SEM (cell line): ENCODE measurements around a stretch of chr20.

DNA sequence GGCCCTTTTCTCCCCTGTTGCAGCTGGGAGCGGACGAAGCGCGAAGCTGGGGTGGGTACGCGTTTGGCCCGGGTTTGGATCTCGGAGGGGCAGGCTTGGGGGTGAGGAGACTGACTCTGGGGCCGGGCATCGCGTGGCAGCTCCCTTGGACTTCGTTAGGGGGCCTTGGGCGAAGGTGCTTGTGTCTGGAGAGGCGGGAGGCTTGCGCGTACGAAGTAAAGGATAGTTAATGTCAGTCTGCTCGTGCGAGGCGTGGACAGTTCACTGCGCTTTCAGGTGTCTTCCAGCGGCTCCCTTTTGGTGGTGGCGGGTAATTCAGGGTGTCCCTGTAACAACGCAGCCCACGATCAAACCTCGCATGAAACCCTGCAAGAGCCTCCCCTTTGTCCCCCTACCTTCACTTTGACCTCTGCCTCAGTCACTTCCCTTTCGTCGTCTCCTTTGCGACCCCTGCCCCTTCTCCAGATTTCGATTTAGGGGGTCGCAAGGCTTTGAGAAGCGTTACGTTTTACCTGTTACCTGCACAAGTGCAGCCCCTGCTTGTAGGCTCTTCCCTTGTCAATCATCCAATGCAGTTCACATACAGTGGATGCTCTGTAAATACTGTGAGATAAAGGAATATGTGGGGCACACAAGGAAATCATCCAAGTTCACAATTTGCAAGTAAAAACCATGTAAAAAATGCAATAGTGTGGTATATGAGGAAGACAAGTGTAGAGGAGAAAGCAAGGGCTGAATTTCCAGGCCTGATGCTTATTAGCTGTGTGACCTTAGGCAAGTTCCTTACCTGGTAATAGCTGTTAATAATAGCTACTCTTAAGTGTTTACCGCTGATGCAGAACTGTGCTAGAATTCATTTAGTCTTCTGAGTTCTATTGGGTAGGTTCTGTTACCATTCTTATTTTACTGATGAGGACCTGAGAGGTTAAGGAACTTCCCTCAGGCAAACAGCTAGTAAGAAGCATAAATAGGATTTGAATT, 578 bp downstream of the SNRPB2 start:
- PRO-cap = no peak

DNA sequence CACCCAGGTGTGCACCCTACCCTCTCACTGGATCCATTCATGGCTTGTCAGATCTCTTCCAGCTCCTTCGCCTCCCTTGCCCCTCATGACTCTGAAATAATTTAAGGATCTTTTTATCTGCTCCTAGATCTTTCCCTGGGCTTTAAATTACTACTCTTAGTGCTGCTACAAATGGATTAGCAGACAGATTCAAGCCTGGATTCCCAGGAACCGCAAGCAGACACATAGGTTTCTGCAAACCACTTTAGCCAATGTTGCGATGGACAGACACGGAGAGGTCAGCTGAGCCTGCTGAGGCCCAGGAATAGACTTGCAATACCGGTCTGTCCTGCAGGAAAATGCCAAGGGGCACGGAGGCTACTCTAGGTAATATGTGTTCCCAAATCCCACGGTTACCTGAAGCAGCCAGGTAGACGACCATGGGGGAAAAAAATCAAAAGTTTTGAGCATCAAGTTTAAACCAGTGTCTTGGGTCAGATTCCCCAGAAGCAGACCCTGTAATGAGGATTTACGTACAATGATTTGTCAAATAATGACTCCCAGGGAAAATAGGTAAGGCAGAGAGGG, 12.3 kb downstream of the OTOR start:
- PRO-cap = no peak

GRCh38 chr20:17228554-17229068, 1.8 kb downstream of the PCSK2 start:
- PRO-cap = no peak

- PRO-cap = no peak
Observed at GRCh38 chr20:17558271-17559004, 11.4 kb upstream of the DSTN start.

DNA sequence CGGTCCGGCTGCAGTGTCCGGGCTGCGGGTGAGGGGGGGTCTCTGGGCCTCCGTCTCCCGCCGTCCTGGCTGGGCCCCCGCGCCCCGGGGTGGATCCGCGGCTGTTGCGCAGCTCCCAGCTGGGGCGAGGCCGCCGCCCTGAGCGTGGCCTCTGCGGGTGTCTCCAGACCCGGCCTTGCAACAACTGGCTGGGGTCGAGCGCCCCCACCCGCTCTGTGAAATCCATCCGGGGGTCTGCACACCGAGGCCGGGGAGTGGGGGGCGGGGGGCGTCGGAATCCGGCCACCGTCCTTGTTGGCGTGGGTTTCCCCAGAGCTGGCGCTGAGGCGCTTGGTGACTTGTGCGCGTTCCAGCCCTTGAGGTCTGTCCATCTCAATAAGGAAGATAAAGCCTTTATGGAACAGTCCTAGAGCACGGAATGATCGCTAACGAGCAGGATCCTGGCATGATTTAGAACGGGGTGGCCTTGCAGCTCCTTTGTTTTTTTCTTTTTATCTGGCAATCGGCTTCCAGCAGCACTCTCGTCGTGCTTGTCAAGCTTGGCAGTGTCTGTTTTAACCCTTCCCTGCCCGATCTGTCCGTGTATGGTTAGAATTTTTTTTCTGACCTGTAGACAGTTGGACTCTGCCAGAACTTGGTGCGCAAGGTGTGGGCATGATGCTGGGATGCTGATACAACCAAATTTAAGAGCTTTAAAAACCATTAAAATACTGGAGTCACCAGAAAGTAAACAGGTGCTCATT, 622 bp downstream of the DSTN start:
- PRO-cap = unidirectional peak, minus-strand start at position 367 of the sequence

- PRO-cap = no peak
Observed at GRCh38 chr20:17614919-17615745, 45.3 kb downstream of the DSTN start.

- PRO-cap = no peak
Observed at GRCh38 chr20:17627126-17627658, 54.9 kb downstream of the RRBP1 start.

- PRO-cap = no peak
Observed at GRCh38 chr20:17654503-17655188, 27.4 kb downstream of the RRBP1 start.

- PRO-cap = no peak
Observed at GRCh38 chr20:17824718-17825222, 125.0 kb downstream of the BANF2 start.

GRCh38 chr20:17825223-17825760, 125.5 kb downstream of the BANF2 start:
- PRO-cap = no peak

GRCh38 chr20:17835245-17835506, 133.4 kb downstream of the SNX5 start:
- PRO-cap = no peak

DNA sequence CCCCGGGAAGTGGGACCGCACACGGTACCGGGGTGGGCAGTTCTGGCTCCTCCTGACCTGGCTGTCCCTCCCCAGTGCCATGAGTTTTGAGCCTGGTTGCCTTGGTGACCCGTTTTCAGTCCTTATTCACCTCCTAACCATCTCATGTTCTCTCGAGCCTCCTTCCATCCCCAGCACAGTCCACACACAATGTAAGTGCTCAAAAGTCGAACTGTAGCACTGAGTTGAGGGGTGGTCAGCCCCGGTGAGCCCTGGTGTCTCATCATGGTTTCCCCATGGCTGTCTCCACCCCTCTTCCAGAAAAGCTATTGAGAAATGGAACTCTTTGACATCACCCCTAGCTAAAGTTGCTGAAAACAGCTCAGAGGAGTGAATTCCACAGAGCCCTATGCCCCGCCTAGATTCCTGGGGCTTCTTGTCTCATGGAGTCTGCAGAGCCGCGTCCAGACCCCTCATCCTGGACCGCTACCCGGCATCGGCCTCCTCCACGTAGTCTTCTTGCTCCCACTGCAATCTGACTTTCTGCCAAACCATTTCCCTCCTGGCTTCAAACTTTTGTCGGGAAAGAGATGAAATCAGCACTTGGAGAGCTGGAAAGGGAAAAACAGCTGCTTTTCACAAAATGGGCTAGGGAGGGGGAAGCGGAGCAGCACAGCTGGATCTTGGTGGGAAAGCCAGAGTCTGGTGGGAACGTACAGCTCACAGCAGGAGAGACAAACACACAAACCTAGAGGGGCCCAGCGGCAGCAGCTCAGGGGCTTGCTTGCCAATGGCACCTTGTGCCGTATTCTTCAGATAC, 132.3 kb downstream of the SNX5 start:
- PRO-cap = no peak

DNA sequence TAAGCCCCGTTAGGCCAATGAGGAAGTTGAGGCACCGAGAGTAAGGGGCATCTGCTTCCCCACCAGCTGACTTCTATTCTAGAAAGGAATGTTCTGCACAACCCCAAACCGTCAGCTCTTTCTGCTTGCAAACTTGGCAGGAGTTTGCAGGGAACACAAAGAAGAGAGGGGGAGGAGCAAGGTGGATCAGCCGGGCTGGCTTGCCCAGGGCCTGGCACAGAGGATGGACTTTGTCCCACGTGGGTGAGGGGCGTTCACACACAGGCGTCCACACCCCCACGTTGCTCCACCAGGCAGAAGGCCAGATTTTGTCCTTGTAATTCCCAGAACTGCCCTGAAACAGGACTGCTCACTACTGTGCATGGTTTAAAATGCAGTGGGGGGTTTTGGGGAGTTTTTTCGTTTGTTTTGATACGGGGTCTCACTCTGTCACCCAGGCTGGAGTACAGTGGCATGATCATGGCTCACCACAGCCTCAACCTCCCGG, 93.3 kb downstream of the SNX5 start:
- PRO-cap = no peak

GRCh38 chr20:17964357-17965659, 3.8 kb downstream of the SNX5 start:
- PRO-cap = no peak

GRCh38 chr20:18033128-18033550, 24.6 kb downstream of the OVOL2 start:
- PRO-cap = no peak

- PRO-cap = no peak
Observed at GRCh38 chr20:18986656-18987206, 173.1 kb downstream of the SCP2D1 start.

GRCh38 chr20:19241380-19241898, 29.0 kb downstream of the SLC24A3 start:
- PRO-cap = no peak

DNA sequence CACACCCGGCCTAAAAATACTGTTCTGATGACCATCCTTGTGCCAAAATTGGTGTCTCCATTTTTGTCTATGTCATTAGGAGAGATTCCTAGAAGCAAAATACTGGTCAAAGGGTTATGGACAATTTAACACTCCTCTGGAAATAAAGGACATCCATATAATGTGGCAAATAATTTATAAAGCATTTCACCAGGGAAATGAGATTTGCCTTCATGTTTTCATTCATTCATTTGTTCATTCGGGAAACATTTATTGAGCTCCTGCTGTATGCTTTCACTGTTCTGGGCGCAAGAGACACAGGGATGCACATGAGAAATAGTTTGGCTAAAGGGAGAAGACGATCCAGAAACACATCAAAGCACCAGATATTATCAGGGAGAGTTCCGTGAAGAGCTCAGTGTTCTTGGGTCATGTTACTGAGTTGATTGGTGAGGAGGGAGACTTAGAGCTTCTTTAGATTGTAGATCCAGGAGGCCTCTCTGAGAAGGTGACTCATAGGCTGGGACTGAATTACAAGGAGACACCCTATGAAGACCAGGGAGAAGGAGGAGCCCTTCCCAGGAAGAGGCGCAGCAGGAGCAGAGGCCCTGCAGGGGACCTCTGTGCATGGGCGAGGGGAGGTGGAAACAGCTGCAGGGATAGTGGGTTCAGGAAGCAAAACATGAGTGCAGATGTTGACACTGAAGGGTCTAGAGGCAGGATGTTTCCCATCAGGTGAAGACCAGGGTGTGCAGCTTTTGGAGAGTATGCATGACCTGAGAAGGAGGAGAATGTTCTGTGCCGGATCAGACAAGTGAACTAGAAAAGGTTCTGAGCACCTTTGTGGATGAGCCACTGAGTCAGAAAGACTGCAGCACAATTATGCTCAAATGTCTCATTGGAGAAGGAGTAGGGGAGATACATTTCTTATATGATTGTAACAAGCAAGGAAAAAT, 196.5 kb downstream of the SLC24A3 start:
- PRO-cap = no peak

DNA sequence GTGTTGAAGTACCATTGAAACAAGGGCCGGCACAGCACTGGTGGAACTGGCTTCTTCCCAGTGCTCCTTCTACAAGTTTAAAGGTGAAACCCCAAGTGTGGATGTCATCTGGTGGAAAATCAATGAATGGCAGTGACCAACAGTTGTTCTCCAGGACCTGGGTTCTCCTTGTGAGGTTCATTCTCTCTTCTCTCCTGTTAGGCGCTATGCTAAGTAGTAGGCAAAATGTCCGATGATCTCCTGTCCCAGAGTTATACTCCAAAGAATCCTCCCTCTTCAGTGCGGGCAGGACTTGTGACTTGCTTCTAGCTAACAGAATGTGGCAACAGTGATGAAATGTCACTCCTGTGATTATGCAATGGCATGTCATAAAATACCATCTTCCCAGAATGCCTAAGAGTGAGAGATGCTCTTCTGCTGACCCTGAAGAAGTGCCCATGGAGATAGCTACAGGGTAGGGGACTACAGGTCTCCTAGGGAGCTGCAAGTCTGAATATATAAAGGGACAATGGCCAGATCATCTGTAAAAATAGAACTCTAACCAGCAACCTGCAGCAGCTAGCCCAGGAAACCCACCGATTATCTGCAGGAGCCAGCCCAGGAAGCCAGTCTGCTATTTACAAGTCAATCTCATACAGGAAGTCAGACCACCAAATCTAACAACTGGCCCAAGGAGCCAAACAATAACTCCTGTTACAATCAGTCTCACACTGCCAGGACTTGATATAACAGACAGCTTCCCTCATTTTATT, 14.7 kb upstream of the RIN2 start:
- PRO-cap = no peak

GRCh38 chr20:19757155-19757346, 1.0 kb upstream of the RIN2 start:
- PRO-cap = no peak